ENCODE data around the genes PGA4 and SYT7.

DNA sequence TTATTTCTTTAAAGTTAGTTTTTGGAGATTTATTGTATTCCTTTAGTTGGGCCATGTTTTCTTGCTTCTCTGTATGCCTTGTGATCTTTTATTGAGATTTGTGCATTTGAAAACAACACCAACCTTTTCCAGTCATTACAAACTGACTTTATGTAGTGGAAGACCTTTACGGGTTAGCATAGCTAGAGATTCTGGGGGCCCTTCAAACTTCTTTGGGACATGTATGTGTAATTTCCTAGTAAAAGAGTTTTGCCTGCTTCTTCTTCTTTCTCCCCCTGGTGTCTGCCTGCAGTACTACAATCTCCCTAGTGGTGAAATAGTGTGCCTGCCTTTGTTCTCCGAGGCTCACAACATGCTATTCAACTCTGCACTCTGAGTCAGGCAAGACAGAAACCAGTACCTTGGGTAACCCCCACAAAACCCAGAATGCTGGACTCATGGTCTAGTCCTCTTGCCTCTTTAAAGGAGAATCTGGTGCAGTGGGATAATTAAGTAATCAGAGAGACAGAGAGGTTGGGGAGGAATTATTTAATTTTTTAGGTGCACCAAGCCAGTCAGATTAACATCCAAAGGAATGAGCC lies 10.7 kb upstream of the MS4A6A start:
- PRO-cap, 8 experiments = no peak in any of the 8 experiments

DNA sequence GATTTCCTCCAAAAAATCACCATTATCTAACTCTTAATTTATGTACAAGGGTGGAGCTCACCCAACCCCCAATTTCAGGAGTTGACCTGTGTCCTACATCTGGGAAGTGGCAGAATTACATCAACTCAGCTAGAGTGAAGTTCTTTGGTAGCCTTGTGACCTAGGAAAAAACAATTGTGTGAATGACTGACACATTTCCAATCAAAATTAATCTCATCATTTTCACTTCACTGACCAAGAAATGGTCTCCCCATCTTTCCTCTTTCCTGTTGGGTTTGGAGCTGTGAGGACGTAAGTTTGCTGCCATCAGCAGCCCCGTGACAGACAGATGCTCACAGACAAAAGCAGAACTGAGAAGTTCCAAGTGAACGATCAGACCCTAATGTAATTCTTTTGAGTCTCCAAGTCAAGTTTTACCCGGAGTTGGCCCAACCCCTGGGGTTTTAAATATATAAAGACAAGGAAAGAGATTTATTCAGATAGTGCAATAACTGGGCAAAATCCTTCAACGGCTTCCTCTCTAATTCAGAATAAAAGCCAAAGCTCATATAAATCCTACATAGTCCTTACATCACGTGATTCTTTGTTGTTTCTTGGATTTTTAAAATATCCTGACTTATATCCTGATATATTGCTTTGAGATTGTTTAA lies 16.4 kb upstream of the MS4A6E start:
- PRO-cap, 8 experiments = no peak in any of the 8 experiments

- PRO-cap, 8 experiments = no peak in any of the 8 experiments
Observed at GRCh38 chr11:60718441-60718950, 19.1 kb downstream of the MS4A8 start.

DNA sequence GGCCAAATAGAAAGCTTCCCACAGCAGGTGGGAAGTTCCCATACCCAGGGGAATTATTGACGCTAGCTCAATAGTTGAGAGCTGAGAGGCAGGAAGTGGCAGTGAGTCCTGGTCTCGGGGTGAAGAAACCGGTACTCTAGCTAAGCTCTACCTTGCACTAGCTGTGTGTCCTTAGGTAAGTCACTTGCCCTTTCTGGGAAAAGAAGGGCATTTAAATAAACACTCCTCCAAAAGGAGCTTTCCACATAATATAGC lies 6.5 kb downstream of the MS4A15 start:
- PRO-cap, 8 experiments = peak in 2 of 8 experiments; most common plus-strand start position 101 of the sequence (in 2)

GRCh38 chr11:60781099-60781484 lies 4.0 kb upstream of the MS4A10 start:
- PRO-cap, 8 experiments = no peak in any of the 8 experiments

DNA sequence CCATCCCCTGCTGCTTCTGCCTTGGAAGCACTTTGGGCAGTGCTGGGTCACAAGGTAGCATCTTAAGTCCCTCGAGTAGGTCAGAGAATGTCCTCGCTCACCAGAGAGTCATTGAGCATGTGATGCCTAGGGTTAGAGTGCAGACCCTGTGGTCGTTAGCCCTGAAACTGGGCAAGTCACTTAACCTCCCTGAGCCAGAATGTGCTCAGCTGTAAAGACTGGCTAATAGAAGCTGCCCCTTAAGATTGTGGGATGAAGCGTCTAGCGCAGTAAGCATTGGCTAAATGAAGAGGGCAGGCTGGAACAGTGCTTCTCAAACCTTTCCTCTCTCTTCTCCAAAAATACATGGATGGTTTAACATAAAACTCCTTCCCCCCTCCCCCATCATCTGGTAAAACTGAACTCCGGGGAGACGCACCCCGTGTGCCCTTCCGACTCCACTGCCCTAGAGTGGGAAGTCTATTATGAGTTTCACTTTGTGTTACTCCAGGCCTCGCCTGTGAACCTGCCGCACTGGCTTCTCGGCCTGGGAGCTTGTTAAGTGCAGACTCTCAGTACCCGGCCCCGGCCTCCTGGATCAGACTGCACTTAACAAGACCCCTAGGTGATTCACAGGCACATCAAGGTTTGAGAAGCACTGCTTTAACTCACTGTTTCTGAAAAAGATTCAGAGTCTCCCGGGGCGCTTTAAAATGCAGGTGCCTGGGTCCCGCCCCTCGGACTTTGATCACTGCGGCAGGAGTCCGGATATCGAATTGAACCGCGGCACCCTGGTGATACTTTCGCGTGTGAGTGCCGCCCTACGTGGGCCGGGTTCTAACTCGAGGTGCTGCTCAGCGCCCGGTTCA lies 3.8 kb downstream of the PTGDR2 start:
- PRO-cap, 8 experiments = no peak in any of the 8 experiments

GRCh38 chr11:60934371-60934728 lies 10.1 kb downstream of the TMEM132A start:
- PRO-cap, 8 experiments = no peak in any of the 8 experiments

DNA sequence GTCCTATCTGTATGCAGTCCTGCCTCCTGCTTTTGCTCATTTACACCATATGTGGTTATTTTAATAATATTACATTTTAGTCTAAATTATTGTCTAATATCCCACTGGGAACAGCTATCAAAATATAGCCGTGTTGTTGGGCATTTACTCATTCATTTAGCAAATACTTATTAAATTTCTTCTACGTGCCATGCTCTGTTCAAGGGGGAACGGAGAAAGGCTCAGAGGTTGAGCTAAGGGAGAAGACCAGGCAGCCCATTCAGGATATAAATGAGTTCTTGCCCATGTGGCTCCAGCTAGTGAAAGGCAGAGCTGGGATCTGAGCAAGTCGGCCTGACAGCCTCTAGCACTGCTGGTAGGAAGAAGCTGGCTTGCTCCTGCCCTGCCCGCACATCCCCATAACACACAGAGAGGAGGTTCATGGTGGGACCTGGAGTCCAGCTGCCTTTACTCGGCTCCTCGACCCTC lies 2.1 kb downstream of the SLC15A3 start:
- PRO-cap, 8 experiments = no peak in any of the 8 experiments

DNA sequence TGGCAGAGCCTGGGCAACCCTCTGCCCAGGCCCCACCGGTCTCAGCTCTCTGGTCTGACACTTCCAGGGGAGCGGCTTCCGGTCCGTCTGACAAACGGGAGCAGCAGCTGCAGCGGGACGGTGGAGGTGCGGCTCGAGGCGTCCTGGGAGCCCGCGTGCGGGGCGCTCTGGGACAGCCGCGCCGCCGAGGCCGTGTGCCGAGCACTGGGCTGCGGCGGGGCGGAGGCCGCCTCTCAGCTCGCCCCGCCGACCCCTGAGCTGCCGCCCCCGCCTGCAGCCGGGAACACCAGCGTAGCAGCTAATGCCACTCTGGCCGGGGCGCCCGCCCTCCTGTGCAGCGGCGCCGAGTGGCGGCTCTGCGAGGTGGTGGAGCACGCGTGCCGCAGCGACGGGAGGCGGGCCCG lies 36.0 kb downstream of the CD6 start:
- PRO-cap, 8 experiments = no peak in any of the 8 experiments

GRCh38 chr11:61027272-61027959 lies 55.9 kb downstream of the CD6 start:
- PRO-cap, 8 experiments = peak in 3 of 8 experiments; most common plus-strand start chr11:61027534 (in 3); most common minus-strand start chr11:61027549 (in 2)

DNA sequence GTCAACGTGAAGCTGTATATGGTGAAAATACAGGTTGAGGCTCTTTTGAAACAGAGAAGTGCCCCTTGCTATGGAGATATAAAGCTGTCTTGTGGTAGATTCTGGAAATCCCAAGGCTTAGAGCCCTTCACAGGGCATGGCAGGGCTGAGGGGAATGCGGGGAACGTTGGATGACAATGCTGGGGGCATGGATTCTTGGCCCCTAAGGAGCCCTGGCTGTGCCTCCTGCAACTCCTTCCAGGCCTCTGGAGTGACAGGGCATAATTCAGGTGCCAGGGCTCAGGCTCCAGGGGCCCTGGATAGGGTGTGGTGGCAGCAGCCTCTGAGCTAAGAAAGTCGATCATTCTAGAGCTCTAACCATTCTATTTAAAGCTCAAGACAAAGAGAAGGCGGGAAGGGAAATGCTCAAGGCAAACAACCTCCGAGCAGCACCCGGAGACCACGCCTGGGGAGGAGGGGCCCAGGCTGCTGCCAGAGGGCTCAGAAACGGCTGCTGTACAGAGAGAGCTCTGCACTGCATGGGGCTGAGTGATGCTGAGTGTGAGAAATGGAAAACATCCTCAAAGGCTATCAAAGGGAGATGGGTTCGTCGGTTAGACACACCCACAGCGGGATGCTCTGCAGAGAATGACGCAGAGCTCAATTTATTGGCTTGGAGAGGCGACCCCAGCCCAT lies 60.2 kb upstream of the CD5 start:
- PRO-cap, 8 experiments = peak in 8 of 8 experiments; most common plus-strand start position 527 of the sequence (in 4); most common minus-strand start position 341 of the sequence (in 8)

DNA sequence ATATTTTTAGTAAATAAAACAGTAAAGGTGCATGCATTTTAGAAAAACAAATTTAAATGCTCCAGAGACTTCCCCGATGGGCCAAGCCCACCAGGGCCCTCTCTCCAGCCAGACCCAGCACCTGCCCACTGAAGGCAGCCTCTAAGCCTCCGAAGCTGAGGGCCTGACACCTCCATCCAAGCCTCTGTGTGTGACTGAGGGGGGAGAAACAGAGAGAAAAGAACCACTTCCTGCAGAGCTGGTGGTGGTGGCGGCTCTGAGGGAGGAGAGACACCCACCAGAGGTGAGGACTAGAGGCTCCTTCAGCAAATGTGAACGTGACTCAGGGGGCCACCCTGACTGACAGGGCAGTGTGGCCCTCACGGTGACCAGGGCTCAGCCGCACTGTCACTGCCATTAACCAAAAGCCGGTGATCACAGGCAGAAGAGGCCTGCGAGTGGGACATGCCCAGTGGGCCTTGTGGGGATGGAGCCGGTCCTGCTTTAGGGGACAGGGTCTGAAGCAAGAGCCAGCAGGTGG lies 31.1 kb upstream of the CD5 start:
- PRO-cap, 8 experiments = peak in 3 of 8 experiments; most common plus-strand start position 396 of the sequence (in 1); most common minus-strand start position 196 of the sequence (in 2)

DNA sequence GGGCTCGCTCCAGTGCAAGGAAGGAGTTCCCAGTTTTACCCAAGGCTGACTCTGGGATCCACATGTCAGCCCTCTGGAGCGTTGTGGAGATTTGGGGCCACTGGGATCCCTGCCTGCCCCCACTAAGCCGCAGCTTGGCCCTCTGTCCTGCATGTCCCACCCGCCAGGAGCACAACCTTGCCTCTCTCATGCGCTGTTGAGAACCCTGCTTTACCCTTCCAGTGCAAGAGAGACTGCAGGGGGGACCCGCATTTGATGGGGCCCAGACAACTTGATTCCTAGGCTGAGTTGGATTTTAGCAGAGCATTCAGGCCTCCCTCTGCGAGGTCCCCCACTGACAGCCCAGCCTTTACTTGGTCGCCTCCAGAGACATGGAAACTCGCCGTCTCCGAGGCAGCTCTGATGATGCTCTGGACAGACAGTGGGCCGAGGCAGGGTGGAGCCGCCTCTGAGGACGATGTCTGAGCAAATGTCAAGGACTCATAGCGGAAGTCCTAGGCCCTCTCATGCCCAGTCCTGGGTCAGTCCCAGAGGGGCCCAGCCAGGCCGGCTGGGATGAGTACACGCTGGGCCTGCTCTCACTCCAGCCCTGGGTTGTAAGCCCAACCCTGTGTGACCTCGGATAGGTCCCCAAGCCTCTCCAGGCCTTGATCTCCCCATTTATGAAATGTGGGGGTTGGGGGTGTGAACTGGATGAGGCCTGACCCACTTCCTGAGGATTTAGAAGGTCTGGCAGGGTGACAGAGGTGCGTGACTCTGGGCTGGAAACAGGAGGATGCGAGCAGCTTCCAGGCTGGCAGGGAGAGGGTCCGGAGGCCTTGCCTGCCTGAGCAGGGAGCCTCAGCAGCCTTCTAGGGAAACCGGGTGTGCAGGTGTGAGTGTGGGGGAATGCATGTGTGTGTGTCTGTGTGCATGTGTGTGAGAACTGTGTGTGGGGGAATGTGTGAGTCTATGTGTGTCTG lies 642 bp downstream of the CD5 start:
- PRO-cap, 8 experiments = peak in 5 of 8 experiments; most common plus-strand start position 751 of the sequence (in 4); most common minus-strand start position 632 of the sequence (in 4)

GRCh38 chr11:61221914-61222578 lies at the start of gene PGA4:
Gene PGA4 (plus strand): TSS chr11:61222347.
- PRO-cap, 8 experiments = no peak in any of the 8 experiments

DNA sequence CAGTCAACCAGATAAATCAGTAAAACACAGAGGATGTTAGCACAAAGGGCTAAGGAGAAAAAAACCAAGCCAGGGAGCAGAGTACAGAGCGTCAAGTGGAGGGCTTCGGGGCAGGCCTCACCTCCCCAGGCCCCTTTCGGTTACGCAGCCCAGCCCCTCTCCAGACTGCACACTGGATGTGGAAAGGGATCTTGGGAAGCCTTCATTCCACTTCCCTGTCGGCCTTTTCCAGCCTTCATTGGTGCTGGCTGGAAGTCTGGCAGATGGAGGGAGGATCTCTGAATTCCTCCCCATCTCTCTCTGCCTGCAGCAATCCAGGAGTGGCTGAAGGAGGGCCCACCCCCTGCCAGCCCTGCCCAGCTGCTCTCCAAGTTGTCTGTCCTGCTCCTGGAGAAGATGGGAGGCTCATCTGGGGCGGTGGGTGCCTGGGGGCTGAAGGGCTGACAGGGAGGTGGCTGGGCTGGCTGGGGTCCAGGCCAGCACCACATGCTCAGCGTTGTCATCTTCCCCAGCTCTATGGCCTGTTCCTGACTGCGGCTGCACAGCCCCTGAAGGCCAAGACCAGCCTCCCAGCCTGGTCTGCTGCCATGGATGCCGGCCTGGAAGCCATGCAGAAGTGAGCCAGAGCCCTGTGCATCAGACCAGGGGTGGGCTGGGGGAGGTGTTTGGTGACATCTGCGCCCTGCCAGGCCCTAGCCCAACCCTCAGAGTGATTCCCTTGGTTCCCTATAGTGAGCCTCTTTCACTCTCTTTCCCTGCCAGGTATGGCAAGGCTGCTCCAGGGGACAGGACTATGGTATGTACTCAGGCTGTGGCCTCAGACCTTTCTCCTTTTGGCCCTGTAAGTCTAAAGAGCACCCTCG lies 12.2 kb downstream of the TKFC start:
- PRO-cap, 8 experiments = no peak in any of the 8 experiments

GRCh38 chr11:61401375-61402690 lies 9.4 kb downstream of the TMEM216 start:
- PRO-cap, 8 experiments = peak in 1 of 8 experiments; most common minus-strand start chr11:61402289 (in 1)

GRCh38 chr11:61446189-61446909 lies 16.4 kb downstream of the SDHAF2 start:
- PRO-cap, 8 experiments = no peak in any of the 8 experiments

DNA sequence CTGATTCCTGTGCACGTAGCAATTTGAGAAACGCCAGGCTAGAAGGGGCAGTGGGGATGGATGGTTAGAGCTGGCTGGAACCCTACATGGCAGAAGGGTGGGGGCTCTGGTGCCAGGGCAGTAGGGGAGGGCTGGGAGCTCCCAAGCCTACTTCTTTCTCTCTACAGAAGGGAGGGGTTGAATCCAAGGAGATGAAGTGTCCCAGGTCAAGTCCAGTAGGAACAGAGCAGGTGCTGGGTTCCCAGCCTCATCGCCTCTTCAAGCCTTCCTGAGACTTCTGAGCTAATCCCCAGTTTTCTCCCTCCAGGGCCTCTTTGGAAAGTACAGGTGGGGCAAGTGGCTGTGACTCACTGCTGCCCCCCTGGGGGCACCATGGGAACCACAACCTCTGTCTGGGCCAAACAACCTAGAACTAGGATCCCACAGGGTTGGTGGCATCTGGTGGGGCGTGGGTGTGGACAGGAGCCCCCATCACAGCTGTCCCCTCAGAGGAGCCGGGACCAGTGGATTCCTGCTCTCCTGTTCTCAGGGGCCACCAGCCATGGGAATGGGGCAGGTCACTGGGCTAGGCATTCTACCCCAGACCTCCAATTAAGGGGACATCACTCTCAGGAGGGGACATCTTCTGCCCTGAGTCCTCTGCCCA lies 23.6 kb downstream of the LRRC10B start:
- PRO-cap, 8 experiments = no peak in any of the 8 experiments

DNA sequence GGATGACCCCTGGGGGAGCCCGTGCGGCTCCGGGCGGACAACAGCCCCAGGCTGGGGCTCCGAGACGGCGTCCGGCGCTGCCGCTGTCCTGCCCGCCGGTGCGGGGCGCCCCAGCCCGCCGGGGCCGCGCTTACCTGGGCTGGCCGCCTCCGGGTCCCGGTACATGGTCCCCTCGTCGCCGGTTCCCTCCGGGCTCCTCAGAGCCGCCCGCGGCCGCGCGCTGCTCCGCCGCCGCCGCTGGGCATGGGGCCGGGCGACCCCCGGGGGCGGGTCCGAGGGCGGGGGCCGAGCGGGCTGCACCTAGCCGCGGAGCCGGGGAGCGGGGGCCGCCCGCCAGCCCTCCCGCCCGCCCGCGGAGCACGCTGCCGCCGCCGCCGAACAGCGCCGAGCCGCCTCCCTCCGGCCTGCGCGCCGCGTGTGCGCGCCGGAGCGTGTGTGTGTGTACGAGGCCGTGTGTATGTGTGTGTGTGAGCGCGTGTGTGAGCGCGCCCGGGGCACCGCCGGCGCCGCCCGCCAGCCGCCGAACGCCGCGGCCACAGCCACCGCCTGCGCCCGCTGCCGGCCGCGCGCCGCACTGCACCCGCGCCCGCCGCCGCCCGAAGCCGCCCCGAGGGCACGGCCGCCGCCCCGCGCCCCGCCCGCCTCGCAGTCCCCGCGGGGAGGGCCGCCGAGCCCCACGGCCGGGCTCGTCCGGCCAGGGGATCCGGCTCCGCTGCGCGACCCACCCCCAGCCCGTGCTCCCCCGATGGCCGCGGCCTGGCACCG lies at the start of gene SYT7:
Gene SYT7 (minus strand): TSS at position 421 of the 765 bp plus-strand sequence.
- PRO-cap, 8 experiments = no peak in any of the 8 experiments

- PRO-cap, 8 experiments = no peak in any of the 8 experiments
Observed at GRCh38 chr11:61588628-61589102, 7.8 kb upstream of the SYT7 start.